Heart (tissue), 3 donors: Measurements from ENCODE around the gene SACM1L.

DNA sequence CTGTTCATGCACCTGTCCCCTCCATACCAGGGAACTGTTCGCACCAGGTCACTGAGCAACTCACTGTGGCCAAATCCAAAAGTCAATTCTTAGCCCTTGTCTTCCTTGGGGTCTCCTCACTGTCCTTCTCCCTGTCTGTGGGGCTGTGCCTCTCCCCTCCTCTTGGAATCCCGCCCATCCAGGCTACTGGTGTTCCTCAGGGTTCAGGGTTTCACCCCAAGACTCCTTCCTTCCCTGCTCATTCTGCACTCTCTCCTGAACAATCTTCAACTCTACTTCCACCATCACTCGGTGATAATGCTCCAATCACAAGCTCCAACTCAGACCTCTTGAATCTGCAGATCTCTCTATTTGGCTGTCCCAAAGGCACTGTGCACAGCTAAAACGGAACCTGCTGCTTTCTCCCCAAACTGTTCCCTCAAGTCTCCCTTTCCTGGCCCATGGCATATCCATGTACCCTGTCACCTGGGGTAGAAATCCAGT, 24.2 kb downstream of the ZDHHC3 start:
- RAMPAGE, long total RNA, 2 experiments, result no peak in any of the 2 experiments

DNA sequence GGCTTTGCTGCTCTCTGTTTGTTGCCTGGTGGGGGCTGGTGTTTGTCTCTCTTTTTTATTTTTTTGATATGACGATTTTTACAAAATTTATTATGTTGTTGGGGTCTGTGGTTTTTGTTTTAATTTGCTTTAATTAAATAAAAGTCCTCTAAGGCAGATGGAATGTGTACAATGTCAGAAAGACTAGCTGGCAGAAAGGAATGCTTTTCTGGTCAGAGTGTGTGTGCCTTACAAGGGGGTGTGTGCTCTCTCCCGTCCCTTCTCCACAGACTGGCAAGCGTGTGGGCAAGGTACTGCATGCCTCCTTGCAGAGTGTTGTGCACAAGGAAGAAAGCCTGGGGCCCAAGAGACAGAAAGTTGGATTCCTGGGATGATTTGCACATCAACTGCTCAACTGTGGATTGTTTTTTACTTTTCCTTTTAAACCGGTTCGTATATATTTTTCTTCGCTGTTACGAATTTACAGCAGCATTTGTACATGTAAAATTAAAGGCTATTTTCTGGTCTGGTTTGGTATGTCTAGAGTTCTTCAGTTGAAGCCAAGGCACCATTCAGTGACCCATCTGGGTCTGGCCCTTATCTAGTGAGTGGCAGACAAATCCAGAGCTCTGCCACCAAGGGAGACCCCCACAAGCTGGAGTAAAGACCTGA, 15.0 kb upstream of the CLEC3B start:
- RAMPAGE, long total RNA, 2 experiments, result no peak in any of the 2 experiments

GRCh38 chr3:45064704-45065200, 38.6 kb downstream of the CLEC3B start:
- RAMPAGE, long total RNA, 2 experiments, result no peak in any of the 2 experiments

GRCh38 chr3:45076169-45076792, 50.2 kb downstream of the CLEC3B start:
- RAMPAGE, long total RNA, 2 experiments, result no peak in any of the 2 experiments

DNA sequence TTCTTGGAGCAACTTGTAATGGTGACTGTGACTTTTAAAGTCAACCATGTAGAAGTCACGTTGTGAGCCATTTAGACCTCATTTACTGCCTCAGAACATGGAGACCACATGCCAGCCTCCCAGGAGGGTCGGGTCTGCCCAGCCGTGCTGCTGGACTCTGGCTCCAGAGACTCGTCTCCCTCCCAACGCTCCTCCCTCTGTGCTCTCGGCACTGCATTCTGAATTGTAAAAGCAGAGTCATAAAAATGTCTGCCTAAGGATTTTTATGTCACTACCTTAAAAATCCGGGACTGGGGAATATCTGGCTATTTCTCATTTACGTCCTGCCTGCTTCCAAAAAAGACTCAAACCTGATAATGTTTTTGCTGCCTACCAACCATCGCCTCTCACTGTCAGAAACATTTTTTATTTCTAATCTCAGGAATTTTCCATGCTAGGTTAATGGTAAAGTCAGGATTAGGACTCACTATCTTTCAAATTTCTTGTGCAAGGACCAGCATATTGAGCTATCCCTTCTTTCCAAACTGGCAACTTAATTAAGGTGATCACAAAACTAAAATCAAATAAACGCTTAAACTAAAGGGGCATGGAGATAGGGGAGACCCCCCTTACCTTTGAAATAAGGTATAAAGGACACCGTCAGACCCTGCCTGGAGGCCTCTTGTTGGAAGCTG, 53.4 kb downstream of the CDCP1 start:
- RAMPAGE, long total RNA, 2 experiments, result no peak in any of the 2 experiments

DNA sequence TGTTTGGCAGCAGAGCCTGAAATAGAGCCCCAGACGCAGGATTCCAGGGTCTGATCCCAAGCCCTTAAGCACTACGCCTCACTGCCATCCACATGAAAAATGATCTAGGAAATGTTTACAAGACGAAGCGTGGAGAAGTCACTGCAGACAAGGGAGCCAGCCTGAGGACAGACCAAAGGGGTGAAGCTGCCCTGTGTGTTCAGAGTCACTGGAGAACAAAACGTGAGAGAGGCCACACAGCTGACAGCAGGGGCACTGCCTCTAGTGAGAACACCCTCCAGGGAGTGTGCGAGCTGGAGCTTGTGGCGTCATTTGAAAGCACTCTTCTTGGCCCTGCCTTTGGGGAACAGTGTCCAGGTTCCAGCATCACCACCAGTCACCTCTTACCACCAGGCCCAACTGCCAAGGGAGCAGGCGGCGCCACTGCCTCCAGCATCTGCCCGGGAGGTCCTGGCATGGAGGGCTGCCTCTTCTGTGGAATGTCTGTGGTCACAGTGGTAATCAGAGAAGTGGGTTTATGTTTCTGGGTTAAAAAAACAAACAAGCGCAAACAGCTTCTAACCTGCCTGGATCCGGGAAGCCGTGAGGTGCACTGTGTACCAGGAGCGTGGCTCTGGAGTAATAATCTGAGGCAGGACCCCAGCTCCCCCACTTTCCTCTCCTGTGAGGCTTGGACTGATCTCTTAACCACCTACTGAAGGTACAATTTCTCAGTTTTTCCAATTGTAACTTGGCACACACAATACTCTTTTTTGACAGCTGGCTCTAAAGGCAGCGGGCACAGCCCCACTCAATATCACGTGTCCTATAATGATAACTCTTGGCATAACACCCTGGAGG, 32.1 kb upstream of the CDCP1 start:
- RAMPAGE, long total RNA, 2 experiments, result no peak in any of the 2 experiments

DNA sequence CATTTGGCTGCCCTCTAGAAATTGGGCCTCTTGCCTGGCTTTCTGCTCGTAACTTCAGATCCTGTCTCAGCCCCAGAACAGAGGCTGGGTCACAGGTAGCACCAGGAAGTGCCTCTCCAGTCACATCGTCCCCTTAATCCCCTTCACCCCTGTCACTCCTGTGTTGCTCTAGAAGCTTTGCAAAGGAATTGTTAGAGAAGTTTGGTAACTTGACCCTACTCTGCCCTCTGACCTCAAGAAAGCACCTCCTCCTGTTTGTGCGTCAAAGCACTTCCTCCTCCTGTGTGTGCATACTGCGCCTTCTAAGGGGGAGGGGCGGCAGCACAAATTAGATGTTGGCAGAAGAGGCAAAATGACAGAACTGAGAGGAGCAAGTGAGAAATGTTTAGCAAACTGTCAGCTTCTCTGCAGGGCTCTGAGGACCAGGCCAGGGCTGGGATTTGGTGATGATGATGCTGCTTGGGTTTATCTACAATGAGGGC, 76.1 kb downstream of the LARS2 start:
- RAMPAGE, long total RNA, 2 experiments, result no peak in any of the 2 experiments

GRCh38 chr3:45599271-45599764, 4.8 kb downstream of the LIMD1 start:
- RAMPAGE, long total RNA, 2 experiments, result no peak in any of the 2 experiments

DNA sequence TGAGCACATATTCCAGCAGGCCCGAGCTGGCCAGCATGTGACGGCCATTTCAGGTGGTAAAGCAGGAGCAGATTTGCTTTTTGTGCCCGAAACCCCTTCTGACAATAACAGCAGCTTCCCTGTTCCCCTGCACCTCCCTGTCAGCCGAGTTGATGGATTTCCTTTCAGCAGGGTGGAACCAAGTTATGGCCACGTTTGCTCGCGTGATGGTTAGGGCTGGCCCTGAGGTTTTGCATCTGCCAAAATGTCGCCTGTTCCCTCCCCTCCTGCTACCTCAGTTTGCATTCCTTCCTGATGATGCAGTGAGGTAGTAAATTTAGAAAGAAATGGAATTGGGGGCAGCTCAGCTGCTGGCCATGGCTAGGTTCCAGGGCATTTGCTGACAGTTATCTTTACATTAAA, 13.2 kb downstream of the LIMD1 start:
- RAMPAGE, long total RNA, 2 experiments, result no peak in any of the 2 experiments

GRCh38 chr3:45653781-45654133, 35.4 kb upstream of the SACM1L start:
- RAMPAGE, long total RNA, 2 experiments, result no peak in any of the 2 experiments

GRCh38 chr3:45677626-45678518, 11.3 kb upstream of the SACM1L start:
- RAMPAGE, long total RNA, 2 experiments, result no peak in any of the 2 experiments

- RAMPAGE, long total RNA, 2 experiments, result start-site peak on the plus strand in 2 of 2 experiments, at chr3:45689421-45689463 at its widest, 336 to 772 reads per replicate
Measured at GRCh38 chr3:45688994-45689653, at the start of gene SACM1L. Gene SACM1L, plus strand, starts transcription at chr3:45689396.

DNA sequence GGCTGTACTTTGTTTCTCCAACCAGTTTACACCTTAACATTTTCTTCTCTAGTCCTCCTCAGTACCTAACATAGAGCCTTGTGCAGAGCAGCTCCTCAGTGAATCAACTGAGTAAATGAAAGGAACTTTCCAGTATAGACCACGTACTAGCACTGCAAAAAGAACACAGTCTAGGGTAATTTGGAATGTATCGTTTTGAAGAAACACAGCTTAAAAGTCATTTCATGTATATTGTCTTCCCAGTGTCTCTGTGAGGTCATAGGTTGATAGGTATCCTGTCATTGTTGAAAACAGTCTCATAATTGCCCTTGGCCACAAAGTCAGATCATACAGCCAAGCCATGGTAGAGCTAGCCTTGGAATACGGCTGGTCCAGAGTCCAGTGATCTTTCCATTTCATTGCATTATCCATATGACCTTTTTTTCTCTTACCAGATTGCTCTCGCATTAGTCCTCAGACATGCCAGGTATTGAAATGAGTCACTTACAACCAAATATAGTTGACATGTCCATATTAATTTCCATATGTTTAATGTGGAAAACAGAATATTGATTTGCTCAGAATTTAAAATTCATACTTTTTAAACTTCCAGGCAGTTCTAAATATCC, 4.2 kb downstream of the SACM1L start:
- RAMPAGE, long total RNA, 2 experiments, result no peak in any of the 2 experiments

DNA sequence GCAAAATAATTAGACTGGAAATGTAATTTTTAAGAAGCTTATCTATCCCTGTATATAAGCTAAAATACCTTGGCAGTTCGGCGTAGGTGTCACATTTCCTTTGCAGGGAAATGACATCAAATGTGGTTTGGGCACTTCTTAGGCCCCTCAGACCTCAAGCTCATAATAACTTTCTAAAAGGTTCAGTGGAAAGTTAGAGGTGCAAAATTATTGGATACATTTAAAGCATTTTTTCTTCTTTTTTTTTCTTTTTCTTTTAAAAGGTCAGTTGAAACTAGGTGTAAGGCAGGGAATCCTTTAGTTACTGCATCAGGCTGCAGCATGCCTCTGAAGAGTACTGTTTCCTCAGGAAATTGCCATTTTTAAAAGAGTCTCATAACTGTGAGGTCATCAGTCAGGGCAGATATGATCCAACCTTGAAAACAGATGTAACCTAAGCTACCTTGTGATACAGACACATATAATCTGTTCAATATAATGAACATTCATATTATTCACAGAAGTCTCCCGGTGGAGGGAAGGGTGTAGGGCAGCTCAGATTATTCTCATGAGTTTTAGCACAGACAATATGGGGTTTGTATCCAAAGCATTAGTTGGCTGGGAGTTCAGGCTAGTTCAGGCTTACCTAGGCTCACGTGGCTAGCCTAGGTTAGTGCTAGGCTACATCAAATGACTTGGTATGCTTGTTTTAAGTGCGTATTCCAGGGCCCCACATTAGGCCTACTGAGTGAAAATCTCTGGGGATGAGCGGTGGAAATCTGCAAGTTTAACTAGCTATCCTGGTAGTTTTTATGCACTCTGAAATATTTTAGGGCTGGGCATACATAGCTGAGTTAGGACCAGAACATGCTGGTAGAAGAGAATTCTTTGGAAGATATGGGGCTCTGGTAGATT, 5.0 kb downstream of the SACM1L start:
- RAMPAGE, long total RNA, 2 experiments, result no peak in any of the 2 experiments

DNA sequence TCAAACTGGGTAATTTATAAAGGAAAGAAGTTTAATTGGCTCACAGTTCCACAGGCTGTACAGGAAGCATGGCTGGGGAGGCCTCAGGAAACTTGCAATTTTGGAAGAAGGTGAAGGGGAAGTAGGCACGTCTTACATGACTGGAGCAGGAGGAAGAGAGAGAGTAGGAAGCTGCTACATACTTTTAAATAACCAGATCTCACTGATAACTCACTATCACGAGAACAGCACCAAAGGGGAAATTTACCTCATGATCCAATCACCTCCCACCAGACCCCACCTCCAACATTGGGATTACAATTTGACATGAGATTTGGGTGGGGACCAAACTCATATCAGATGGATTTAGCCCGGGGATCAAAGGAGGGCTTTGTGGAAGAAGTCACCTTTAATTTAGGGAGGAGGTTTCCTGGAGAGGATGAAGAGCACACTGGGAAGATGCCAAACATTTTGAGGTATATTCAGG, 4.7 kb downstream of the SLC6A20 start:
- RAMPAGE, long total RNA, 2 experiments, result no peak in any of the 2 experiments

DNA sequence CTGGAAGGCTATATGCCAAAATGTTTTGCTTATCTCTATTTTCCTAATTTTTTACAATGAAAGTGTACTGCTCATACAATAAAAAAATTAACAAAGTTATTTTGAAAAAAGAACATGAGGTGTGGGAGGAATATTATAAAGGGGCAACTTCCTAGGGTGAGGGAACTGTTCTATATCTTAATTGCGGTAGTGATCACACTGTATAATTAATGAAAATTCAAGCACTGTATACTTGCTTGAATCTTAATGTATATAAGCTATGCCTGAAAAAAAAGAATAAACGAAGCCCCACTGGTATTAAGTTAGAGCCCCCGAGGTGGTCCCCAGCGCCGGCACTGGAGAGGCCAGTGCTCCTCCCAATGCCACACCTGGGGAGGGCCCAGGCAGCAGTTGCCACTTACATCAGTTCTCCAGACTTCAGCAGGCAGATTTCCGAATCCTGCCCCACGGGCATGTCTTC, 7.2 kb upstream of the CXCR6 start:
- RAMPAGE, long total RNA, 2 experiments, result no peak in any of the 2 experiments

DNA sequence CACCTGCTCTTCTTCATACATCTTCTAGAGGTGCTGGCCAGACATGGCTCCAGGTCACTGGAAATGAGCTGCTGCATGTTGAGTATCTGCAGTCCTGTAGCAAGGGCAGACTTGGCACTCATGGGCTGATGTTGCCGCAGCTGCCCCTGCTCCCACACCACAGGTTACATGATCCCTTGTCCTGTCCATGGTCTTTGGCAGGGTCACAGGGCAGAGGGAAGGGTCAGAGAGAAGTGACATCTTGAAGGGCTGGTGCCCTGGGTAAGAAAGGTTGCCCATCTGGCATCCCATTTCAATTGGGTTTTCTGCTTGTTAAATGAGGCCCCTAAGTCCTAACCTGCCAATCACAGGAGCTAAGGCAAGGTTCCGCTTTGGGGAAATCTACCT, 2.0 kb downstream of the CXCR6 start:
- RAMPAGE, long total RNA, 2 experiments, result no peak in any of the 2 experiments

DNA sequence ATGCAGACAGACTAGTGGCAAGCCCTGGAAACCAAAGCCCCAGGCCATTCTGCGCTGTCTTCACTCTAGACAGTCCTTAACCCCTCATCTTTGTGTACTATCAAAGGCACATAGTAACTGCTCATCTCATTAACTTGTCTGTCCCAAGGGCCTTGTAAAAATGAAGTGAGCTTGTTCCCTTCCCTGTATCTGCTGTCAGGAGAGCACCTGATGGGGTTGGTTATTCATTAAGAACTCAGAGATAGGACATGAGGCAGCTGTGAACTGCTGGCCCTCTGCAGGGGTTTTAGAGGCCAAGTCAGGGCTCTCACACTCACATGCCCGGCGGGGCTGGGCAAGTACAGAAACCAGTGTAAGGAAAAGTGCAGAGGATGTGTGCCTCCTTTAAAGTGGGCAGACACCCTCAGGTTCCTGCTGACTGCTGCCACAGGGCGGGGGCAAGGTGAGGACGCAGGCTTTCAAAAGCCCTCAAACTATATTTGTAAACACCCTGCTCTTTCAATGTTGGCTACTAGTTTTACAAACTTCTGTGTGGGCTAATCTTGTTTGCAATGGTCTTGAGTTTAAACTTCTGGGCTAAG, 22.3 kb downstream of the CXCR6 start:
- RAMPAGE, long total RNA, 2 experiments, result no peak in any of the 2 experiments

GRCh38 chr3:45986256-45986817, 9.3 kb downstream of the FYCO1 start:
- RAMPAGE, long total RNA, 2 experiments, result no peak in any of the 2 experiments

DNA sequence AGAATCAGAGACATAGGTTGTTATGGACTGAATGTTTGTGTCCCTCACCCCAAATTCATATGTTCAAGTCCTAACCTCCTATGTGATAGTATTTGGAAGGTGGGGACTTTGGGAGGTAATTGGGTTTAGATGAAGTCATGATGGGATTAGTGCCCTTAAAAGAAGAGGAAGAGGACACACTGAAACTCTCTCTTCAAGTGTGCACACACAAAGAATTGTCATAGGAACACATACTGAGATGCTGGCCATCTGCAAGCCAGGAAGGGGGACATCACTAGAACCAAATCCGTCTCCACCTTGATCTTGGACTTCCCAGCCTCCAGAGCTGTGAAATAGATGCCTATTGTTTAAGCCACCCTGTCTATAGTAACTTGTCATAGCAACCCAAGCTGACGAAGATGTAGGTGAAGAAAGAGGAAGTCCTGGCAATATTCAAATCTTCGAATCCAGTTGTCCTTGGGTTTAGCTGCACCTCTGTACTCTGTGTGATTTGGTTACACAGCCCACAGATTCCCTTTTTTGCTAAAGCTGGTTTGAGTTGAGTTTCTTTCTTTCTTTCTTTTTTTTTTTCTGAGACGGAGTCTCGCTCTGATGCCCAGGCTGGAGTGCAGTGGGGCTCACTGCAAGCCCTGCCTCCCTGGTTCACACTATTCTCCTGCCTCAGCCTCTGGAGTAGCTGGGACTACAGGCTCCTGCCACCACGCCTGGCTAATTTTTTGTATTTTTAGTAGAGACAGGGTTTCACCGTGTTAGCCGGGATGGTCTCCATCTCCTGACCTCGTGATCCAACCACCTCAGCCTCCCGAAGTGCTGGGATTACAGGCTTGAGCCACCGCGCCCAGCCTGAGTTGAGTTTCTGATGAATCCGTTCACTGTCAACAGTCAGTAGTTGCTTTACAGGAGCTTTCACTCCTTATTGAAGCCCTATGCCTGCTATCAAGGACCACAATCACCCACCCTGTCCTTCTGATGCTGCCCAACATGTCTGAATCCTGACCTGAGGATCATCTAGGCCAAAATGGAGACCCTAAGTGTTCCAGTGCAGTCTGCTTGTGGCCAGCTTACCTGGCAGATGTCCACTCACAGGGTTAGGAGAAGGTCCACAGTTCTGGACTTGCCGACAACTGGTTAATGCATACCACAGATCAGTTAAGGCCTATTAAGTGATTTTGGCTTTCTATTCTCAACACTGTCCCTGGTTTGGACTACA, 68.2 kb upstream of the XCR1 start:
- RAMPAGE, long total RNA, 2 experiments, result no peak in any of the 2 experiments